Osteocyte (in vitro differentiated cells): ENCODE results near the genes MVP and KCTD13.

- PRO-cap, result no peak
Measured at GRCh38 chr16:29152159-29153119, 167.6 kb downstream of the LAT start.

- PRO-cap, result bidirectional peak, plus-strand start at chr16:29157306, minus-strand start at chr16:29157130
Measured at GRCh38 chr16:29156817-29157639, 172.2 kb downstream of the LAT start.

DNA sequence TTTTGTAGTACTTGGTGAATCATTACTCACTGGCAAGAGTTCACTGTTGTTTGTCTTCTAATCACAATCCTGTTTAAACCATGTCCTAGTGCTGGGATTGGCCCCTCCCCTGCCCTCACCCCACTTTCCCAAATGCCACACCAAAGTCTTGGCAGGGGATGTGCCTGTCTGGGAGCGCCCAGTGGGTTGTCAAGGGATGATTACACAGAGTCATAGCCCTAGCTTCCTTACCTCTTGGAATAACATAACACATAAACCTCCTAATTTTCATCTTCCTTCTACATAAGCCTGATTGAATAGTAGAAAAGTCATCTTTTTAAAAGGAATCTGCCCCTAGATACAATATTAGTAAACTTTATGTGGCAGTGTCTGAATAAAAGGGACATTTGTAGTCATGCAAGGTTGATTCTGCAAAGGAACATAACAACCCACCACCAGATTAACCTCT lies 187.6 kb downstream of the LAT start:
- PRO-cap, result no peak

DNA sequence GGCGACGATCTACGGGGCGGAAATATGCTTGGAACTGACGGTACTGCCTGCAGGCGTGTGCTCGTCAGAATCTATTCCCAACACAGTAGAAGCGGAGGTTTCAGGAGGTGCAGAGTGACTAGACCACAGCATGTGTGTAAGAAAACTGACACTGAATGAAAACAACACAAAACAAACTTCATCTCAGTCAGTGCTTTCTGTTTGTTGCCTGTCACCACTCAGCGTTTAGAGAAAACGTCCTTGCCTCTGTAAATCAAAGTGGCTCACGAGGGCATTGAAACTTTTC lies 210.3 kb downstream of the LAT start:
- PRO-cap, result unidirectional peak, plus-strand start at position 85 of the sequence

DNA sequence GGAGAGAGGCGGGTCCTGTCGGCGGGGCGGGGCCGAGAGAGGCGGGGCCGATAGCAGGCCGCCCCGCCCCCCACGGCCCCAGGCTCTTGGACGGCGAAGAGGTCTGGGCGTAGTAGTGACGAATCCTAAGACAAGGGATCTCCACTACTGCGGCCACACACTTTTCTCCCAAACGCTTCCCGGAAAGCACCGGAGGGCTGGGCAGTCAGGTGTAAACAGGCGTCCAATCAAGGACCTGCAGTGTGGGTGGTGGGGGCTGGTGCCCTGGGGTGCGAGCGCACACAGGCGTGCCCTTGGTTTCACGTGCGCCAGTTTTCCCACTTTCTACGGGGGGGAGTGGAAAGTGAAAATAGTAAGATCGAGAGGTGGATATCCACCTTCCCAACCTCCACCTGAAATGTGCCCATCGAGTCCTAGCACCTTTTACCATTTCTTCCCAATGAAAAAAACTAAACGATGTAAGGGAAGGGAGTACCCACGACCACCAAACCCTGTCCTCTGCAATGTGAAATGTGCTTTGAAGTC lies 67.6 kb upstream of the SPN start:
- PRO-cap, result bidirectional peak, plus-strand start at position 128 of the sequence, minus-strand start outside the sequence

- PRO-cap, result no peak
Measured at GRCh38 chr16:29604683-29605139, 58.3 kb upstream of the SPN start.

DNA sequence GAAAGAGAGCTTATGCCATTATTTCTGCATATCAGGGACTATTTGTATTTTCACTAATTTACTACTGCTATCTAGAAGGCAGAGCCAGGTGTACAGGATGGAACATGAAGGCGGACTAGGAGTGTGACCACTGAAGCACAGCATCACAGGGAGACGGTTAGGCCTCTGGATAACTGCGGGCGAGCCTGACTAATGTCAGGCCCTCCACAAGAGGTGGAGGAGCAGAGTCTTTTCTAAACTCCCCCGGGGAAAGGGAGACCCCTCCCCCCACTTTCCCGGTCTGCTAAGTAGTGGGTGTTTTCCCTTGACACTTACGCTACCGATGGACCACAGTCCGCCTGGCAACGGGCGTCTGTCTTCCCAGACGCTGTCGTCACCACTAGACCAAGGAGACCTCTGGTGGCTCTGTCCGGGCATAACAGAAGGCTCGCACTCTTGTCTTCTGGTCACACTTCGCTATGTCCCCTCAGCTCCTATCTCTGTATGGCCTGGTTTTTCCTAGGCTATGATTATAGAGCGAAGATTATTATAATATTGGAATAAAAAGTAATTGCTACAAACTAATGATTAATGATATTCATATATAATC lies 24.3 kb downstream of the C16orf54 start:
- PRO-cap, result no peak

DNA sequence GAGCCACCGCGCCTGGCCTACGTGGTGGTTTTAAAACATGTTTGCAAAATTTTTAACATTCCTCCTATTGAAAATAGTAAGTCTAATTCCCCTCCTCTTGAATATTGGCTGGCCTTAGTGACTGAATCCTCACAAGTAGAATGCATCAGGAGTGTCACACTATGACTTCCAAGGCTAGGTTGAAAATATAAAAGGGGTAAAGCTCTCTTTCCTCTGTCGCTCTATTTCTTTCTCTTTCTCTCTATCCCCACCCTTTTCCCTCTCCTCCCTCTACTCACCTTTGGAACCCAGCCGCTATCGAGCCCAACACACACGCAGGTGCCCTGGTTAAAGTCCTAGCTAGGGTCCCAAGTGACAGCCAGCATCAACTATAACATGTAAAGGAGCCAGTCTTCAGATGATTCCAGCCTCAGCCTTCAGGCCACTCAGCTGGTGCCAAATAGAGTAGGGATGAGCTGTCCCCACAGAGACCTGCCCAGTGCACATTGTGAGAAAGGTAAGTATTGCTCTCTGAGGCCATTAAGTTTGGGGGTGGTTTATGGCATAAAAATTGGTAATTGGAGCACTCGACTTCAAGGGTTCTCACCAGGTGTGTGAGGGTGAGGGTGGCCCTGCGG lies 14.8 kb upstream of the C16orf54 start:
- PRO-cap, result no peak

GRCh38 chr16:29820098-29820633 lies at the start of gene MVP:
TSS of gene MVP (plus strand) at chr16:29820462.
- PRO-cap, result unidirectional peak, plus-strand start at chr16:29820452

DNA sequence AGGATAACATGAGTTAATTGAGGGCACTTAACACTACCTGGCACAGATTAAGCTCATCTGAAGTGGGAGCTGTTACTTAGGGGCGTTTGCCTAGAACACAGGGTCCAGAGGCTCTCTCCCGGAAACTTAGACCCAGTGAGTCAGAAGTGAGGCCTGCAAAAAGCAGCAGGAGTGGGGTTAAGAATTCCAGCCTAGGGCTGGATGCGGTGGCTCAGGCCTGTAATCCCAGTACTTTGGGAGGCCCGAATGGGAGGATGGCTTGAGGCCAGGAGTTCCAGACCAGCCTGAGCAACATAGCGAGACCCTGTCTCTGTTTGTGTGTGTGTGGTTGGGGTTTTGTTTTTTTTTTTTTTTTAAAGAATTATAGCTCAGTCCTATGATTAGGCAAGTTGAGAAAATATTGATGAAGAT lies 1.5 kb downstream of the MVP start:
- PRO-cap, result no peak

DNA sequence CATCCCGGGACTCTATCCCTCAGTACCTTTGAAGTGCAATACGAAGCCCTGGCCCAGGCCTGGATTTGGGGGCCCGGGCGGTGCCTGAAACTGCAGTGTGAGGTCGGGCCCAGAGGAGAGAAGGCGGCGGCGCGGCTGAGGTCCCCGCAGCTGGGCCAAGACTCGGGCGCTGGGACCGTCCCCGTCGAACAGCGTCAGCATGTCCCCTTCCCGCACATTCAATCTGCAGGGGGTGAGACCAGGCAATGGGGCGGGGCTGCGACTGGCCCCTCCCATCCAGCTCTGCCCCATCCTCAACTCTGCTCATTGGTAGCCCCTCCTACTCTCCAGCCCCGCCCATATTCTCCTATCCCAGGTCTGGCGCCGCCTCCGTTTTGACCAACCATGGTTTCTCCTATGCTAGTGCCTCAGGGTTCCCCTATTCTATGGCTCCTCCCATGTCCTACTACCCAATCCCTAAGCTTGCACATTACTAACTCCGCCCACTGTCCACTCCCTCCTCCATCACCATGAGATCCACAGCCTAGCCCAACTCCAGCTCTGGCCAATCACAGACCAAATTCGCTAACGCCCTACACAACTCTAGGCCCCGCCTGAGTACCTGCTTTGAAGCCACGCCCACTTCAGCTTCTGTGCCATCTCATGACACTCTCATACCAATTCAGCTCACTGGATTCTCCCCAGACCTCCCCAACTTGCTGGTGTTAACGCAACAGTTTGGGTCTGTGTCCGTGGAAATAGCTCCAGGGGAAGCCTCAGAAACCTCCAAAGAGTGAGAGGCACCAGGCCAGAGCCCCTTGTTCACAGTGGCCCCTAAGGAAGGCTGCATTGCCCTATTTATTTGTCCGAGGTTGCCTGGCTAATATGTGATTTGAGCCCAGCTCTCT lies 14.5 kb upstream of the CDIPT start:
- PRO-cap, result no peak

GRCh38 chr16:29925598-29926392 lies at the start of gene KCTD13:
TSS of gene KCTD13 (minus strand) at chr16:29926226.
- PRO-cap, result bidirectional peak, plus-strand start at chr16:29926284, minus-strand start at chr16:29926209

GRCh38 chr16:29943897-29944514 lies 17.9 kb upstream of the TMEM219 start:
- PRO-cap, result bidirectional peak, plus-strand start at chr16:29944251, minus-strand start at chr16:29944072

DNA sequence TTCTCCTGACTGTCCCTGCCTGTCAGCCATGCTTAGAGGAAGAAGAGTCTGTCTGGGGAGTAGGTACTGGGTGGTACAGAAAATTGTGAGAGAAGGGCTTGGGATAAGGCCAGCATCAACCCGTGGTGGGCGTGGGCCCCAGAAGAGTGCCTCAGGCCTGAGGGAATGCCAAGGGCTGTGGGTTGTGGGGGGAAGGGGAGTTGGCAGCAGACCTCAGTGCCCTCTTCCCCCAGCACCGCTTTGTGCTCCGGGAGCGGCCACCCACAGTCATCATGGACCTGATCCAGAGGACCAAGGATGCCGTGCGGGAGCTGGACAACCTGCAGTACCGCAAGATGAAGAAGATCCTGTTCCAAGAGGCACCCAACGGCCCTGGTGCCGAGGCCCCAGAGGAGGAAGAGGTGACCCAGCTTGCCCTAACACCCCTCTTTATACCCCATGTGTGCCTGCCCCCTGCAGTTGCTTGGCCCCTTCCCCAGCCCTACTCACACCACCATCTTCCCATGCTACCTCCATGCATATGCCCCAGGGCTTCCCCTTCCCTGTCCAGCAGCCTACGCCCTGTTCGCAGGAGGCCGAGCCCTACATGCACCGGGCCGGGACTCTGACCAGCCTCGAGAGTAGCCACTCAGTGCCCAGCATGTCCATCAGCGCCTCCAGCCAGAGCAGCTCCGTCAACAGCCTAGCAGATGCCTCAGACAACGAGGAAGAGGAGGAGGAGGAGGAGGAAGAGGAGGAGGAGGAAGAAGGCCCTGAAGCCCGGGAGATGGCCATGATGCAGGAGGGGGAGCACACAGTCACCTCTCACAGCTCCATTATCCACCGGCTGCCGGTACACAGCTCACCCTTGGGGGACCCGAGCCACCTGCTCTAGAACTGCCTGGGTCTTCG lies 9.1 kb downstream of the TAOK2 start:
- PRO-cap, result no peak

- PRO-cap, result no peak
Measured at GRCh38 chr16:29989452-29990010, 5.9 kb downstream of the HIRIP3 start.

GRCh38 chr16:30117636-30118816 lies 4.7 kb upstream of the GDPD3 start:
- PRO-cap, result no peak

GRCh38 chr16:30183951-30184379 lies 563 bp downstream of the CORO1A start:
- PRO-cap, result no peak

DNA sequence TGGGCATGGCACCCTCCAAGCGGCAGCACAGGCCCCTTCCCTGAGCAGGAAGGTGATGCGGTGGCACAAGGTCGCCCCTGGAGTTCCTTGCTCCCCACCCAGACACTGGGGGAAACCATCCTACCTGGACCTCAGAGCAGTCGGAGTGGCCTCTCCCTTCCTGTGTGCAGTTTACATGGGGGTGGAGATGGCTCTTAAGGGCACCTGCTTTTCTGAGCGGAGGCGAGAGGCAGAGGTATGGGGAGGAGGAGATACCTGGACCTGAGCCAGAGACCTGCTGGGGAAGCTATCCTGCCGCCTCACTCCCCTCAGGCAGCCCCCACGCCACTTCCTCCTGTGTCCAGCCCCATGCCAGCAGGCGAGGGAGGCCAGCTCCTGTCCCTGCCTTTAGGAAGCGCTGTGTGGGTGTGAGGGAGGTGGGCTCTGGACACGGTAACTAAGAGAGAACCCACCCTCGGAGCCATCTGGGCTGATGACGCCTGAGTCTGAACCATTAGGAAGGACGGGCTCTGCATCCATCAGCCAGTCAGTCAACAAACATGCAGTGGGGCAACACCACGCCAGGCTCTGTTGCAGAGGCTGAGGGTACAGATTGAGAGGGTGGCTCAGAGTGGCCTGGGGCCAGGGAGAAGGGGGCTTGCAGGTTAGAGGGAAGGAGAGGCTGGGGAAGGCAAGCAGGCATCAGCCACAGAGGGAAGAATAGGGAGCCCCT lies 1.1 kb downstream of the CORO1A start:
- PRO-cap, result no peak

- PRO-cap, result no peak
Measured at GRCh38 chr16:30186464-30187704, 3.5 kb downstream of the CORO1A start.

- PRO-cap, result no peak
Measured at GRCh38 chr16:30347524-30348146, 7.5 kb downstream of the CD2BP2 start.